Vein endothelial cell (primary cell): ENCODE measurements around a stretch of chr9.

DNA sequence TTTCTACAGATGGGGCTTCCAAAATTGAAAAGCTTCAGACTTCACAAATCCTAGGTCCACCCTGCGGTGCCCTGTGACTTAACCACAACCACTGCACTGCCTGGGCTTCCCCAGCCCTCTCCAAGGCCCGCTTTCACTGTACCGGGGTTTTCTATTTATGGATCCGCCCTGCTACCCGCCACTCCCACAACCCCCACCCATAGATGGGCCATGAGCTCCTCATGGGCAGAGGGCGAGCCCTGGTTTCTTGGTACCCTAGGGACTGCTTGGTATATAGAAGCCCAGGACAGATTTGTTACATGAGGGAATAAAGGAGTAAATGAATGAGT lies 39.9 kb upstream of the NEK6 start:
- CAGE, long polyA plus RNA: no peak

DNA sequence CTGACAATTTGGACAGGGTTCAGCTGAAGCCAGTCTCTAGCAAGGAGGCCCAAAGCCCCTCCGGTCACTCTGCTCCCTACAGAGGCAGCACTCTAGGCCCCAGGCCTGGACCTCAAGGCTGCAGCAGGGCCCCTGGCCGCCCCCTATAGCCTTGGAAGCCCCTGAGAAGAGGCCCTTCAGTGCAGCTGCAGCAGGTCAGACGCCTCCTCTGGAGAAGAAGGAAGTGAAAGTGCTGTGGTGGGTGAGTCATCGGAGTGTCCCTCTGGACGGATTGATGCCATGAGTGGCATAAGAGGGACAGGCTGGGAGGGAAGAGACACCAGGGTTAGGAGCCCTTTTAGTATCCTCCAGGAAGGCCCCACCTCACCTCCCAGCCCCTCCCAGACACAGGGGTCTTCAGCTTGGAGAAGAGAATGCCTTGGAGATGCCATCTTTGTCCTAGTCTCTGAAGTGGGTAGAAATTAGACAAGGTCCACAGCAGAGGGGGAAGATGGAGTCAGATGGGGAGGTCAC lies 39.0 kb upstream of the NEK6 start:
- CAGE, long polyA plus RNA: no peak

- CAGE, long polyA plus RNA: no peak
Observed at GRCh38 chr9:124258690-124259069, 931 bp downstream of the NEK6 start.

GRCh38 chr9:124282724-124283320 lies 25.1 kb downstream of the NEK6 start:
- CAGE, long polyA plus RNA: no peak

DNA sequence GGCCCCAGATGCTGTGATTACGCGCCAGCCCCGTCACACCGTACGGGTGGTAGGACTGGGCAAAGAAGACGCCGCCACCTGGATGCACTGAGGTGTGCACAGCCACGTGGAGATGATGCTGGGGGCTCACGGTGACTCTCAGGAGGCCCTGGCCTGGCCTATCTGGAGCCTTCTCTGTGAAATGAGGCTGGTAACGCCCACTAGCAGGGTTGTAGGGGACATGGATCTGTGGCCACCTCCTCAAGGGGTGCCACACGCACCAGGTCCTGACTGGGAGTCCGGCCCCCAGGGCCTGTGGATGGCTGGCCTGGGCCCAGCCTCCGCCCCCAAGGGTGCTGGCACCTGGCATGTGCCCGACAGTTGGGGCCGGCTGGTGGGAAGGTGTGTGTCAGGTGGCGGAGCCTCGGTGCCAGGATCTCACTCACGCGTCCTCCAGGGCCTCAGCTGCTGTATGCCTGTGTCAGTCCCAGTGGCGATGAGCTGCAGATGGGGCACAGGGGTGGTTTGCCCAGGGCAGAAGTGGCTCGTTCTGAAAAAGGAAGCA lies 32.4 kb downstream of the NEK6 start:
- CAGE, long polyA plus RNA: no peak

DNA sequence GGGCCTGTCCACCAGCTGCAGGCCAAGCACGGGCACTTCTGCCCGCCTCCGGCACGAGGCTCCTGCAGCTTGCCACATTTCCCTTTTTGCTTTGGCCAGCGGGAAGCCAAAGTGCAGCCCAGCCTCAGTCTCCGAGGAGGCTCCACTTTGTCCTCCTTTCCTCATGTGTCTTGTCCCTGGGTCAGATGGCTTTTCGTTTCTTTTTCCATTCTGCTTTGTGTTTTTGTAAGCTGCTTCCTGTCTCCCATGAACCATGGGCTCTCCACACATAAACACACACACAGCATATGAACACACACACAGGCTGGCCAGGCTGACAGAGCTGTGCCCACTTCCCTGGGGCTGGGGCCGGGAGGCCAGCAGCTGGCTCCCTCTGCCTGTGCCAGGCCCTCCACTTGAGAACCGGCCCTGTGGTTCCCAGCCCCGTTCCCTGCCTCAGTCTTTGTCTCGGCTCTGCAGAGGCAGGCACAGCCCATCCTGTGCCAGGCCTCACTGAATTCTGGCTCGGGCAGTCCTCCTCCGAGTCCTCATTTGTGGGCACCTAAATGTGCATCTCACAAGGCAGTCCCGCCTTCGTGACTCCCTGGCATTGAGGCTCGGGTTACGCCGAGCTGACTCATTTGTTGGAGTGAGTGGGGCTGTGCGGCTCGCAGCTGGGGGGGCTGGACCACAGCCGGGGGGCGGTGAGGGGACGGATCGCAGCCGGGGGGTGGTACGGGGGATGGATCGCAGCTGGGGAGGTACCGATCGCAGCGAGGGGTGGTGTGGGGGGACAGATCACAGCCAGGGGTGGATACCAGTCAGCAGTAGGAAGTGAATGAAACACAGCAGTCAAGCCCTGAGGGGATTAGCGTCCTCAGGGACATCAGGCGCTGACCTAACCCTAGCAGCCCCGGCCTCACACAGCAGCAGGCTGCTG lies 72.4 kb downstream of the PSMB7 start:
- CAGE, long polyA plus RNA: no peak

- CAGE, long polyA plus RNA: no peak
Observed at GRCh38 chr9:124357584-124358388, 57.5 kb downstream of the PSMB7 start.

GRCh38 chr9:124520490-124521510 lies 13.6 kb upstream of the NR5A1 start:
- CAGE, long polyA plus RNA: no peak

- CAGE, long polyA plus RNA: no peak
Observed at GRCh38 chr9:124659011-124659686, 112.0 kb downstream of the NR6A1 start.

DNA sequence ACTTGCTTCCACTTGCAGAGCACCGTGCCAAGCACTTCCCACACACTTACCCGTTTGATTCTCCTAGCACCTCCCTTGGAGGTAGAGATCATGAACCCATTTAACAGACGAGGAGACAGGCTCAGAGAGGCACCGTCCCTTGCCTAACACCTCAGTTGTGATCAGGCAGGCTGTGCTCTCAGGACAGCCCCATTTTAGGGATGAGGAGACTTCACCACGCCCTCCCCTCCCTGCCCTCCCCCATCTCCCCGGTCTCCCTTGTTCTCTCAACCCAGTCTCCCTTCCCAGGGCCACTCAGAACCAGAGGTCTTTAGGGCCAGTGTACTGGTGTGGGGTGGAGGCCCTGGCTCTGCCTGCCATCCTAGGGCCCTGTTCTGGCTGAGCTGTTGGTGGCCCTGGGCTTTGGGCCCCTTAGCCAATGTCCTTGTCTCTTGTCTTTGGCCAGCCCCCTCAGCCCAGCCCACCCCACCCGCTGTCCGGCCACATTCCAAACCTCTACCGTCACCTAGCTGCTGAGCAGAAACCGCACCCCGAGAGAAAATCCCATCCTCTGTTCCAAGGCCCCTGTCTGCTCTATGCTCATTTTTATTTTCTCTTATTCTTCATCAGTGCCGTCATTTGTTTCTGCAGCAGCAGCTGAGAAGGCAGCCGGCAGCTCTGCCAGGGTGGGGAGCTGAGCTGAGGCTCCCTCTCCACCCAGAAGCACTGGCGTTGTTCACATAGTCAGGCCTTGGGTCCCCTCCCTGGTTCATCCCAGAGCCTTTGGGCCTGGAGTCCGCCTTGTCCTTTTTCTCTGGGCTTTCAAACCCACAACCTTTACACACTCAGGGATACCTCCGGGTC lies 33.9 kb downstream of the OLFML2A start:
- CAGE, long polyA plus RNA: no peak

GRCh38 chr9:124894100-124894668 lies 32.3 kb downstream of the ARPC5L start:
- CAGE, long polyA plus RNA: no peak

GRCh38 chr9:124920983-124921683 lies 19.8 kb downstream of the GOLGA1 start:
- CAGE, long polyA plus RNA: no peak

DNA sequence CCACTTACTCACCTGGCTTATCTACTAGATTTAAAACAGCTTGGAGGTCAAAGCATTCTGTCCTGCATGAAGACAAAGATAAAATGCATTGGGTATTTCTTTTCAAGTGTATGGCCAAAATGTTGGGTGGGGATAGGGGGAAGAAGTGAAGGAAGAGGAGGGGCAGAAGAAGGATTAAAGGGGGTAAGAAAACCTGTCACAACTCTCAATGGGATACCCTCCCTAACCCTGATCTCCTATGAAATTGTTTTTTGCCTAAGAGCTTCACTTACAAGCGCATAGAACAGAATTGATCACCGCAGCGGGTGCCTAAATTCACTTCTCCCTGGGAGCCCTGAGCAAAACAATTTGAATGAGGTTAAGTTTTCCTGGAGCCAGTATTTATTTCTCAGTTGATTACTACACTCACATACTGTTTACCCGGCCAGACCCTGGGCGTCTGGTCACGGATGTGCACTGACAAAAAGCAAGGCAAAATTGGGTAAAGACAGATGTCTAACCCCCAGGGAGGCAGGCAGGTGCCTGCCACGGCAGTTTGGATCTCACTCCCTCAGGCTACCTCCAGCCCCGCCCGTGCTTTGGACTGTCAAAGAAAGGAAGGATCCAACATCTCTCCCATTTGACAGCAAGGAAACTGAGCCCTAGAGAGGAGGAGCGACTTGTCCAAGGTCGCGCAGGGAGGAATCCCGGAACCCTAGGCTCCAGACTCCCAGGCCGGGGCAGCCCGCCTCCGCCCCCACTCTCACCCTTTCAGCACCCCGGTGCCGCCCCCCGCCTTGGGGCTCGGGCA lies 594 bp downstream of the GOLGA1 start:
- CAGE, long polyA plus RNA: no peak

- CAGE, long polyA plus RNA: no peak
Observed at GRCh38 chr9:125145121-125145593, 1.8 kb upstream of the SCAI start.

GRCh38 chr9:125315464-125316266 lies 54.0 kb downstream of the GAPVD1 start:
- CAGE, long polyA plus RNA: no peak

DNA sequence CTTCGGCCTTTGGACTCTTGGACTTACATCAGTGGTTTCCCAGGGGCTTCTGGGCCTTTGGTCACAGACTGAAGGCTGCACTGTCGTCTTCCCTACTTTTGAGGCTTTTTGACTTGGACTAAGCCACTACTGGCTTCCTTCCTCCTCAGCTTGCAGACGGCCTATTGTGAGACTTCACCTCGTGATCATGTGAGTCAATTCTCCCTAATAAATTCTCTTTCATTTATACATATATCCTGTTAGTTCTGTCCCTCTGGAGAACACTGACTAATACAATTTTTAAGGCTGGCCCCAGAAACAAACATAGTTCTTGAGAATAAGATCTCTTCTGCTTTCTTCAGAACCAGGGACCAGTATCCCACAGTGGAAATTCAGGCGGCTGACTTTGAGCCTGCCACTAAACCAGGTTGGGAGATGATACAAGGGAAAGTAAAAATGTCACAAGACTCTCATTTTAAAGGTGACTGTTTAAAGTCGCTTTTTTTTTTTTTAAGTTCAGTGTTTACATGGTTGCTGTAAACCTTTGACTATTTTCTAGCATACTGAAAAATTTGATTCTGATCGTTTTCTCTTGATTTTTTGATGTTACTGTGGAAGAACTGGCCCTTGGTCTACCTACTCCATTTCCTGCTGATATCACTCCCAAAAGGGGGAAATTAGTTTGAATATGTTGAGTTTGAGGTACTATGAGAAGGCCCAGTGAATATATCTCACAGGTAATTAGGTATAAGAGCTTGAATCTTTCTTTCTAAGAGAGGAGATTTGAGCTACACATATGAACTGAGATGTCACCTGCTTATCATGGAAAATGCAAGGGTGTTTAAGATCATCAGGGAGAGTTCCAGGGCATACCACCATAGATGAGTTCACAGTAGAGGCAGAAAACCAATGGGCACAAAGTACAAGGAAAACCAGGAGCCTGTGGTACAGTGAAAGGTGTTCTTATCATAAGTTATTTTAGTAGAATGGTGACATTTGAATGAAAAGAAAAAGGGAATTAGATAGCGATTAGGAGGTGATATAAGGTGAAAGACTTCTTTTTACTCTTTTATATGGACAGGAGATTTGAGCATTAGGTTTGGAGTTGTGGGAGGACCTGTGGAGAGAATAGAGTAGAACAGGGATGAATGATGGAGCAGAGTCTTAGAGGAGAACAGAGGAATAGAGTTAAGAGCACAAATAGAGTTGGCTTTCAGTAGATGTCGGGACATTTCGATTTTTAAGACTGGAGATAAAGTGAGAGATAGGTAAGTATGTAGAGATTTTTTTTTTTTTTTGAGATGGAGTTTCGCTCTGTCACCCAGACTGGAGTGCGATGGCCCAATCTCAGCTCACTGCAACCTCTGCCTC lies 38.8 kb downstream of the PBX3 start:
- CAGE, long polyA plus RNA: no peak

DNA sequence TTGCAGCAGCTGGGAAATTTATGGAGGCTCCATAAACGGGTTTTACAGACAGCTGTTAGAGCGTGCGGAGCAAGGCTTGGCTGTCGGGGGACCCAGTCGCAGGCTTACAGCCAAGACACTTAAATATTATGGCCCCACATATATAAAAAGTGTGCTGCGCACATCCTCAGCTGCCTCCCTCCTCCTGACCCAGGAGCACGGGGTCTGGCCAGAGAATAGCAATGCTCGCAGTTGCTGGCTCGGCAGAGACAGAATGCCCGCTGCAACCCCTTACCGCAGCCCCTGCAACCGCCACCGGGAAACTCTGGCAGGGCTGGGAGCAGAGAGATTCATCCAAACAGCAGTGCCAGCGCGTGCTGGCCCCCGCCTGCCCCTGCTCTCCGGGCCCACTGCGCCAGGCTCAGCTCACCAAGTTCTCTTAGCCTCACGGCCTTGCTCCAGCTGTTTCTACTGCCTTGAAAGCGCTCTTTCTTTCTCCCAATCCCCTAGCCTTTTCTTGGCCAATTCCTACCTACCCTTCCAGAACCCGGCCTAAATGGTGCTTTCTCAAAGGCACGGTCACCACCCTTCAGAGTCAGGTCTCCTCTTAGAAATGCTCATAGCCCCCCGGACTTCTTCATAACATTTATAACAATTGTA lies 28.2 kb upstream of the MVB12B start:
- CAGE, long polyA plus RNA: no peak

- CAGE, long polyA plus RNA: no peak
Observed at GRCh38 chr9:126326252-126326431, 487 bp upstream of the MVB12B start.

- CAGE, long polyA plus RNA: no peak
Observed at GRCh38 chr9:126366585-126367061, 40.0 kb downstream of the MVB12B start.

DNA sequence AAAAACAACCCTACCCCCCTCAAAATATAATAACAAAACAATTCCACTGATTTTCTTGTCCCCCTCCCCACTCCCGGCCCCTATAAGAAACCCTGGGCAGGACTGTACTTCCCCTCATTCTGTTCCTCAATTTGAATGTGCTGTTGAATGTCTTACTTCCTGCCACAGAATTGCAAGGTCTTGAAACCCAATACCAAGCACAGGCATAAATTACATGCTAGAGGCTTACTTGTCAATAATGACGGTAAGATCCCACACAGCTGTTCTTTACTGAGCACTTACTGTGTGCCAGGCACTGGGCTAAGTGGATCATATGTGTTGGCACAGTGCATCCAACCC lies 63.3 kb downstream of the MVB12B start:
- CAGE, long polyA plus RNA: no peak